Measurements from ENCODE around the genes RSF1 and GAB2.

GRCh38 chr11:77073236-77074133, 6.7 kb downstream of the CAPN5 start:
- PRO-cap = bidirectional peak, plus-strand start at chr11:77073496, minus-strand start at chr11:77073372

GRCh38 chr11:77122385-77122722, 5.7 kb upstream of the MYO7A start:
- PRO-cap = no peak

DNA sequence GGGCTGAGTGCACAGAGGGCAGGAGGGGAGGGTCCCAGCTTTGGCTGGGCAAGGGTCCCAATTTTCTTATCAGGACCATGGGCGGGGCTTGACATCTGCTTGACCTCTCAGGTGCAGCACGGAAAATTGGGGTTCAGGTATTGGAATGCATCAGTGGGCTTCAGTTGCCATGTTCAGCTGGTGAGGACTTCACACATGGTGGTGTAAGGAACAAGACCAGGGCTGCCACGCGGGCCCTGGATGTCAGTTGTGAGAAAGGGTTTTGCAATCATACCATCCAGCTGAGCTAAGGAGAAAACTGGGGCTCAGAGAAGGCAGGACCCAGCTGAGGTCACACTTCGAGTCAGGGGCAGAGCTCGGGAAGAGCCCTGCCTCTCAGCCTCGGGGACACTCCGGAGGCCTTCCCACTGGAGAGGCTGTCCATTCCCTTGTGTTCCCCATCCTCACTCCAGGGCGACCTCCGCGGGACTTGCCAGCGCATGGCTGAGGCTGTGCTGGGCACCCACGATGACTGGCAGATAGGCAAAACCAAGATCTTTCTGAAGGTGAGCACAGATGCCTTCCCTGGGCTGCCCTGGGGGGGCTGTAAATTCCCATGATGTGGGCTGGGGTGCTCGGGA, 47.0 kb downstream of the MYO7A start:
- PRO-cap = no peak

GRCh38 chr11:77560817-77561022, 29.0 kb upstream of the AQP11 start:
- PRO-cap = no peak

GRCh38 chr11:77676801-77677170, 39.2 kb upstream of the CLNS1A start:
- PRO-cap = no peak

GRCh38 chr11:77820457-77821069, at the start of gene RSF1:
RSF1 (minus strand) TSS chr11:77820722.
- PRO-cap = bidirectional peak, plus-strand start at chr11:77820736, minus-strand start at chr11:77820722; bidirectional peak, plus-strand start at chr11:77820899, minus-strand start at chr11:77820907; bidirectional peak, plus-strand start at chr11:77821144, minus-strand start at chr11:77820982

GRCh38 chr11:77993839-77994512, 492 bp downstream of the INTS4 start:
- PRO-cap = no peak

- PRO-cap = no peak
Observed at GRCh38 chr11:78138720-78139243, 644 bp downstream of the ALG8 start.

DNA sequence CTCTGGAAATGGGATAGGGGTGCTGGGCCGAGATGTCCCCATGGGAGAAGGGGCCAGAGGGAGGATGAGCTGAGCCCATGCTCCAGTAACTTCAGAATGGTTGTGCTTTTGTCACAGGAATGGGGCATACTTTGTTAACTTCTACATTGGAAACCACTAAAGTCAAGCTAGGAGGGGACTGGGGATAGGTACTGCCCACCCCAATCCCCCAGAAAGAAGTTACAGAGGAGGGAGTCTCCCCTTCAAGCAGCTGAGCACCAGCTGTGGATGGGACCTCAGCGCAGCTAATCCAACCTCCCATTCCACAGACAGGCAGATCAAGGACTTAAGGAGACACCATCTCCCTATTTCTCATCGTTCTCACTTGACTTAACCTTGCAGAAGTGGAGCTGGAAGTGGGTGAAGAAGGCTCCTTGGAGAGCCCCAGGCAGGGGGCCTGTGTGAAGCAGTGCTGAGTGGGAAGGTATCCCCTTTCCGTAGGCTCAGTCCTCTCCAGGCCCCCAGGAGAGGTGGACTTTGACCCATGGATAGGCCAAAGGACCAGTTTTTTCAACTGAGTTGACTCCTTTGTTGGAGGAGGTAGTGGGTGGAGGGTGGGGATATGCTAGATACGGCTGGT, 27.2 kb downstream of the USP35 start:
- PRO-cap = no peak

GRCh38 chr11:78229663-78230195, 41.0 kb downstream of the USP35 start:
- PRO-cap = no peak

DNA sequence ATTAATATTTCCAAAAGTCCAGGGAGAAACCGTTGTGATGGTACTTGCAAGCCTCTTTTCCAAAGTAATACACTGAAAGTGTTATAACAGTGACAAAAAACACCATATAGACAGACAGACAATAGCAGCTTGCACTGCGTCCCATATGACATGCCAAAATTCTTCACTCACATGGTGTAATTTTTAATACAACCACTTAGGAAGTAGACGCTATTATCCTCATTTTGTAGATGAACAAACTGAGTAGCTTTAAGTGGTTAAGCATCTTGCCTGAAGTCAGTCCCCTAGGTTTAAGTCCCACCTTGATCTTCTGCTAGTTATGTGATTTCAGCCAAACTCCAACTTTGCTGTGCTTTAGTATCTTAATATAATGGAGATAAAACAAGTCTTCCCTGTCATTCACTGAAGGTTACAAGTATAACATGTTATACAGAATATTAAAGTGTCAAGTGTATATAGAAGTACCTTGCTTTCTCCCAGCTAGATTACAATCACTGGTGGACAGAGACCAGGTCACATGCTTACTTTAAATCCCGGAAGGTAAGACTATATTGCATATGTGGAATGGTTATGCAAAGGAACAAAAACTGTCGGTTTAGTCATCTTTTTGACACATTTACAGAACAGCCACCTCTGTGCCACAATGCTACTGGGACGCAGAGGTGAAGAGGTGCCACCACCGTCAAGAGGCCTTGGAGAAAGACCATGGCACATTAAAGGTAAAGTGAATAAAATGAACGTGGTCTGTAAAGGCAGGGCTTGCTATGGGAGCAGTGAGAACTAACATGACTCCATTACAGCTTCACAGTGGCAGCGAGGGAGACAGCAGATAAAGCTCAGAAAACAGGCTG, 103.2 kb downstream of the GAB2 start:
- PRO-cap = no peak

GRCh38 chr11:78374862-78375225, 42.8 kb downstream of the GAB2 start:
- PRO-cap = no peak

GRCh38 chr11:78392711-78393489, 24.7 kb downstream of the GAB2 start:
- PRO-cap = no peak

- PRO-cap = no peak
Observed at GRCh38 chr11:78394522-78395235, 22.9 kb downstream of the GAB2 start.

- PRO-cap = bidirectional peak, plus-strand start at chr11:78417921, minus-strand start at chr11:78417918
Observed at GRCh38 chr11:78417526-78418408, at the start of gene GAB2. GAB2 (minus strand) TSS chr11:78417820.

- PRO-cap = no peak
Observed at GRCh38 chr11:78427562-78428441, 10.2 kb upstream of the GAB2 start.

- PRO-cap = no peak
Observed at GRCh38 chr11:78877522-78877721, 302.8 kb upstream of the NARS2 start.

DNA sequence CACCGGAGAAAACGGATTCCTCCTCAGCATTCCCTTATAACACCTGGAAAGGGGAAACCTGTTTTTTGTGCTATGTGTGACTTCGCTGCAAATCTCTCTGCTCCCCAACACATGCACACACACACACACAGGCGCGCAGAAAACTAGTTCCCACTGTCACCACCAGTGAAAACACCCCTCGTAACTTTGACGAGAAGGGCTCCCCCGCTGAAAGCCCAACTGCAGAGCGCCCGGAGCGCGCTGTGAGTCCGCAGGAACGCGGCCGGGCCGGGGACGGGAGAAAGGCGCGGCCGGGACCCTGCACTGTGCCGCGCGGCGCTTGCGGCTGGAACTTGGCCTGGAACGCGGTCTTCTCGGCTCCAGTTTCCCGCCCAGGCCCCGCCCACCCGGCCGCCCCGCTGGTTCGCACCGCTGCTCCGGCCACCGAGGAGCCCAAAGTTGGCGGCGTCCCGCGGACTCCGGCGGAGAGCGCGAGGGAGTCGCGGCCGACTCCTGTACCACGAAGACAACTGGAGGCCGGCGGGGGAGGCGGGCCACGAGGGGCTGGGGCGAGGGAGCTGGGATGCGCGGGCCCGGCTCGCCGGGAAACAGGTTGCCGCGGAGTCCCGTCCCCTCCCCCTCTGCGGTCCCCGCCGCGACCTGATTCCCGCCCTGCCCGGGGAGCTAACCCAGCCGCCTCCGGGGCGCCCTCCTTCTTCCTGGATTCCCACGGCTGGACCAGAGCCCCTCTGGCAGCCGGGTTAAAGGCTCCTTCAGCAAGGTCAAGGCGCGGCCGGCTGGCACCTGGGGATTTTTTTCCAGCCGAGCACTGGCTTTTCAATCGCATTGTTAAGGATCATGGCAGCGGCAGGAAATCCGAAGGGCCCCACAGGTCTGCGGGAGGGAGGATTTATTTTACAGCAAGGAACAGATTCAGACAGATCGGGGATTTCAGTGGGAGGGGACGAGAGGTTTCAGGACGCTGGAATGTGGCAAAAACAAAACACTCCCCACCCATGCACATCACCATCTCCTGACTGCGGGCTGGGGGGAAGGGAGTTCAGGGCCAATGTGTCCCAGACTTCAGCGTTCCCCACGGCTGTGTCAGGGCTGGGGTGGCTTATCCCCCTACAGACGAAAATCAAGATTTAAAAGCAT, 3.3 kb downstream of the TENM4 start:
- PRO-cap = bidirectional peak, plus-strand start at position 362 of the sequence, minus-strand start at position 307 of the sequence; bidirectional peak, plus-strand start outside the sequence, minus-strand start at position 1,008 of the sequence

DNA sequence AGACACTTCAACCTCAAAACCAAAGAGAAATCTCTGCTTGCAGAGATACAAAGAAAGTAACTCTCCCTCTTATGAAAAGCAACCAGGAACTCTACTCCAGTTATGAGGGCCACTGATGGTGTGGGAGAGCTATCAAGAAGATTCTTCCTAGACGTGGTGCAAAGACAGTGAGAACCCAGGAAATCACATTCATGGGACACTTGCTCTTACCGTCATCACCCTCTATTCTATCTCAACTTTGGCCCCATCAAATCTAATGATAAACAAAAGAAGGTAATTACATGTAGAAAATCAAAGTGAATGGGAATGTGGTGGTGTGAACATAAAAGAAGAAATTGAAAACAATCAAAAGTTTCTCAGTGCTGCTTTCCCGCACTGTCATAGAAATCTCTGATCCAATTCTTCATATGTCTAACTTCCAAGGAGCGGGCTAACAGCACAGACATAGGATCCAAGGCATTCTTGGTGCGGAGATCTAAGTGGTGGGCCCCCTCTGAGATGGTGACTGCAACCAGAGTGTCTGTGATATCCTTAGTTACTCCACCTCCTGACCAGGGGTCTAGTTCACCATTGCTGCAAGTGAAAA, 75.6 kb downstream of the PRCP start:
- PRO-cap = no peak

DNA sequence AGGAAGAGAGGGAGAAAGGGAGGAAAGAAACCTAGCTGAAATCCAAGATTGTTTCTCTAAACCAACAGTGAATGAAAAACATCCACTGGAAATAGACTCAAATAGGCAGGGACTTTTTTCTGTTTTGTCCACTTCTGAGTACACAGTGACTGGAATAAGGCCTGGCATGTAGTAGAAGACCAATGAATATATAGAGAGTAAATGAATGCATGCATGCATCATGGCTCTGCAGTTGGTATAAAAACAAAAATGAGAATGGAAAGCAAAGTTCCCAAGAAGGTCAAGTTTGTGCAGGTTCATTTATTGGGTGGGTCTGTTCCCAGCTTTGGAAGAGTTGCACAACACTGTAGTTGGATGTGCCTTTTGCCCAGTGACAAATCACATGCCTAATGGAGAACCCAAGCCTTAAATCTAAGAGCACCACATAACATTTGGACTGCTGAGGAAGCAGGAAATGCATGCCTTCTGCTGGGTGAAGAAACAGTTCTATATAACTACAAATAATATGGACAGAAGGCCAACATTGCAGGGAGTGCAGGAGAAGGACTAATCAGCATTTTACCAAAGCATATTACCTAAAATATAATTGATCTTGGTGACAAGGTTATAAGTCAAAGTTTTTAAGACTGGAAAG, 30.6 kb downstream of the PRCP start:
- PRO-cap = no peak

Data from trachea (tissue), 1 donor.